ENCODE results near the genes RAB11FIP5 and TPRKB.

DNA sequence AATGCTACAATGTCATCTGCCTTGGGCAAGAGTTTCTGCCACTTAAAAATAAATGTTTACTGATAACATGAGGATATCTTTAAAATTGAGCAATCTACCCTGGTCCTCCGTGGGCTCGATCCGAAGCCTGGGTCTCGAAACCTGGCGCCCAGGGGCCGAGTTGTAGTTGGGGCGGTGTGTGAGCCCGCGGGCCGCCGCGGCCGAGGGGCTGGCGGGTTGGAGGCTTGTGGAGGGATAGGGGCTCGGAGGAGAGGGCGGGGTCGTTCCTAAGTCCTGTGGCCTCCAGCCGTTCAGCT lies 2.4 kb downstream of the EMX1 start:
- RAMPAGE, long total RNA: no peak
- RRBS: no CpG with 5 or more reads among the region's 18 CpGs
PRO-cap:
- standard: no peak
- CoPRO, capped RNA only, 2 experiments: no peak in any of the 2 experiments
- CoPRO, capped and uncapped RNA, 2 experiments: no peak in any of the 2 experiments
- CoPRO, uncapped RNA only, 2 experiments: no peak in any of the 2 experiments
CAGE:
- cytosol, long polyA plus RNA: no peak
- long polyA plus RNA: no peak
- nucleolus, long total RNA: no peak
- nucleus, long polyA plus RNA: no peak

DNA sequence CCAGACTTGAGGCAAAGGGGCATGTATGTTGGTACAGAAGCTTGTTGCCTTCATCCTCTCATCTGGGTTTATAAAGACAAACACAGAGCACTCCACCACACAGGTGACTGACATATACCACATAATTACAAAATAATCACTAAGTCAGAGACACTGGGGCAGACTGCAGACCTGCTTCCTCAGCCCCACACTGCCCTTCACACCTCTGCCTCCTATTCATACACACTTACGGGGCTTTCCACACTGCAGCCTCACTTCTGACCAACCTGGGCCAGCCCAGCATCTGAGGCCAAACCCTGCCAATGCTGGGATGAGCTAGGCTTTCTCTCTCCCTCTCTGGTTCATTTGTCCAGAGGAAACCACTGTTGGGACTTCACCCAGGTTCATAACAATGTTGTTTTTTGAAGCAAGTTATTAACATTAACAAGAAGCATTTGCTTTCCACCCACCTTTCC lies 4.5 kb downstream of the EMX1 start:
- RAMPAGE, long total RNA: no peak
- RRBS: no CpG with 5 or more reads among the region's 1 CpG
PRO-cap:
- standard: no peak
- CoPRO, capped RNA only, 2 experiments: no peak in any of the 2 experiments
- CoPRO, capped and uncapped RNA, 2 experiments: no peak in any of the 2 experiments
- CoPRO, uncapped RNA only, 2 experiments: no peak in any of the 2 experiments
CAGE:
- cytosol, long polyA plus RNA: no peak
- long polyA plus RNA: no peak
- nucleolus, long total RNA: no peak
- nucleus, long polyA plus RNA: no peak

- RAMPAGE, long total RNA: no peak
- RRBS: no CpG with 5 or more reads among the region's 2 CpGs
PRO-cap:
- standard: no peak
- CoPRO, capped RNA only, 2 experiments: no peak in any of the 2 experiments
- CoPRO, capped and uncapped RNA, 2 experiments: no peak in any of the 2 experiments
- CoPRO, uncapped RNA only, 2 experiments: no peak in any of the 2 experiments
CAGE:
- cytosol, long polyA plus RNA: no peak
- long polyA plus RNA: no peak
- nucleolus, long total RNA: no peak
- nucleus, long polyA plus RNA: no peak
These were observed 14.9 kb downstream of the EMX1 start for GRCh38 chr2:72932309-72932621.

DNA sequence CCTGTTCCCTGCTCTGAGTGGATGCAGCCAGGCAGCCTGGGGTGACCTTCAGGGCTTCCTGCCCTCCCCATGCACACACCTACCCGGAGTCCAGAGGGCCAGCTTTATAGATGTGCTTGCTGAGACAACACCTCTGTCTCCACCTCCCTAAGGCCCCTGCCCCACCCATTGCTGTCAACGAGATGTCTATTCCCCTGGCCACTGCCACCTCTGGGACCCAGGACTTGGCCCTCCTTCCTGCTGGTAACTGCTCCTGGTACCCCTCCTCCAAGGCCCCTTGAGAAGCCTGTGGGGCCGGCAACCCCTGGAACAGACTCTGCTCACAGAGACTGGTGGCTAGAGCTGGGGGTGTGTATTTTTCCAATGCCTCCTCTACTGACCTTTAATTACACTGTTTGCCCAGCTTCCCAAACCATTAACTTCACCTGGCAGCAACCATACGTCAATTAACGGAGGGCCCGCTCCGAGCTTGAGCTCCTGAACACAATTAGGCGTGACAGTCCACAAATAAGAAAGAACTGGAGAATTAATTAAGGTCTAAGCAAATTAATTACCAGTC lies 66.3 kb downstream of the EMX1 start:
- RAMPAGE, long total RNA: no peak
- RRBS: no CpG with 5 or more reads among the region's 8 CpGs
PRO-cap:
- standard: no peak
- CoPRO, capped RNA only, 2 experiments: no peak in any of the 2 experiments
- CoPRO, capped and uncapped RNA, 2 experiments: no peak in any of the 2 experiments
- CoPRO, uncapped RNA only, 2 experiments: no peak in any of the 2 experiments
CAGE:
- cytosol, long polyA plus RNA: no peak
- long polyA plus RNA: no peak
- nucleolus, long total RNA: no peak
- nucleus, long polyA plus RNA: no peak

GRCh38 chr2:73034664-73035101 lies 36.8 kb downstream of the SFXN5 start:
- RAMPAGE, long total RNA: no peak
- RRBS: no CpG with 5 or more reads among the region's 3 CpGs
PRO-cap:
- standard: no peak
- CoPRO, capped RNA only, 2 experiments: no peak in any of the 2 experiments
- CoPRO, capped and uncapped RNA, 2 experiments: no peak in any of the 2 experiments
- CoPRO, uncapped RNA only, 2 experiments: no peak in any of the 2 experiments
CAGE:
- cytosol, long polyA plus RNA: no peak
- long polyA plus RNA: no peak
- nucleolus, long total RNA: no peak
- nucleus, long polyA plus RNA: no peak

- RAMPAGE, long total RNA: no peak
- RRBS: 2% methylated on average over 58 of the region's 106 CpGs
PRO-cap:
- standard: bidirectional peak, plus-strand start at chr2:73113012, minus-strand start at chr2:73112948; bidirectional peak, plus-strand start at chr2:73113166, minus-strand start at chr2:73113078; unidirectional peak, minus-strand start at chr2:73113535
- CoPRO, capped RNA only, 2 experiments: peak in 2 of 2 experiments; most common plus-strand start chr2:73113012 (in 1); most common minus-strand start chr2:73112948 (in 2)
- CoPRO, capped and uncapped RNA, 2 experiments: peak in 1 of 2 experiments; most common plus-strand start chr2:73113012 (in 1); most common minus-strand start chr2:73112948 (in 1)
- CoPRO, uncapped RNA only, 2 experiments: no peak in any of the 2 experiments
CAGE:
- cytosol, long polyA plus RNA: no peak
- long polyA plus RNA: no peak
- nucleolus, long total RNA: no peak
- nucleus, long polyA plus RNA: no peak
These were observed at the start of gene RAB11FIP5 for GRCh38 chr2:73112773-73113815. Gene RAB11FIP5, minus strand, starts transcription at chr2:73112948.

GRCh38 chr2:73699979-73700672 lies 37.0 kb downstream of the TPRKB start:
- RAMPAGE, long total RNA: no peak
- RRBS: no CpG with 5 or more reads among the region's 7 CpGs
PRO-cap:
- standard: no peak
- CoPRO, capped RNA only, 2 experiments: no peak in any of the 2 experiments
- CoPRO, capped and uncapped RNA, 2 experiments: no peak in any of the 2 experiments
- CoPRO, uncapped RNA only, 2 experiments: no peak in any of the 2 experiments
CAGE:
- cytosol, long polyA plus RNA: no peak
- long polyA plus RNA: no peak
- nucleolus, long total RNA: no peak
- nucleus, long polyA plus RNA: no peak

- RAMPAGE, long total RNA: no peak
- RRBS: no CpG with 5 or more reads among the region's 19 CpGs
PRO-cap:
- standard: bidirectional peak, plus-strand start at chr2:73701324, minus-strand start at chr2:73701168
- CoPRO, capped RNA only, 2 experiments: no peak in any of the 2 experiments
- CoPRO, capped and uncapped RNA, 2 experiments: no peak in any of the 2 experiments
- CoPRO, uncapped RNA only, 2 experiments: no peak in any of the 2 experiments
CAGE:
- cytosol, long polyA plus RNA: no peak
- long polyA plus RNA: no peak
- nucleolus, long total RNA: no peak
- nucleus, long polyA plus RNA: no peak
These were observed 36.1 kb downstream of the TPRKB start for GRCh38 chr2:73700935-73701634.

- RAMPAGE, long total RNA: no peak
- RRBS: no CpG with 5 or more reads among the region's 12 CpGs
PRO-cap:
- standard: bidirectional peak, plus-strand start at chr2:73717182, minus-strand start at chr2:73716993
- CoPRO, capped RNA only, 2 experiments: peak in 1 of 2 experiments; most common plus-strand start chr2:73717164 (in 1); most common minus-strand start chr2:73717002 (in 1)
- CoPRO, capped and uncapped RNA, 2 experiments: no peak in any of the 2 experiments
- CoPRO, uncapped RNA only, 2 experiments: no peak in any of the 2 experiments
CAGE:
- cytosol, long polyA plus RNA: no peak
- long polyA plus RNA: no peak
- nucleolus, long total RNA: no peak
- nucleus, long polyA plus RNA: no peak
These were observed 20.5 kb downstream of the TPRKB start for GRCh38 chr2:73716341-73717436.

- RAMPAGE, long total RNA: start-site peak on the minus strand at chr2:73737306-73737367, 1,199 and 619 reads in 2 replicates
- RRBS: 10% methylated on average over 15 of the region's 57 CpGs
PRO-cap:
- standard: bidirectional peak, plus-strand start at chr2:73737565, minus-strand start at chr2:73737316
- CoPRO, capped RNA only, 2 experiments: peak in 2 of 2 experiments; most common plus-strand start chr2:73737536 (in 2); most common minus-strand start chr2:73737299 (in 2)
- CoPRO, capped and uncapped RNA, 2 experiments: peak in 2 of 2 experiments; most common plus-strand start chr2:73737536 (in 2); most common minus-strand start chr2:73737299 (in 2)
- CoPRO, uncapped RNA only, 2 experiments: peak in 2 of 2 experiments; most common plus-strand start chr2:73737536 (in 1); most common minus-strand start chr2:73737272 (in 1)
CAGE:
- cytosol, long polyA plus RNA: start-site peak on the minus strand at chr2:73737302-73737364, 340 and 469 reads in 2 replicates
- long polyA plus RNA: start-site peak on the minus strand at chr2:73737301-73737374, 135 and 591 reads in 2 replicates
- nucleolus, long total RNA: no peak
- nucleus, long polyA plus RNA: start-site peak on the minus strand at chr2:73737299-73737362, 364 and 329 reads in 2 replicates
These were observed at the start of gene TPRKB for GRCh38 chr2:73736586-73737798. Gene TPRKB, minus strand, starts transcription at chr2:73737345.

GRCh38 chr2:73896270-73897050 lies 3.7 kb downstream of the ACTG2 start:
- RAMPAGE, long total RNA: no peak
- RRBS: no CpG with 5 or more reads among the region's 12 CpGs
PRO-cap:
- standard: no peak
- CoPRO, capped RNA only, 2 experiments: no peak in any of the 2 experiments
- CoPRO, capped and uncapped RNA, 2 experiments: no peak in any of the 2 experiments
- CoPRO, uncapped RNA only, 2 experiments: no peak in any of the 2 experiments
CAGE:
- cytosol, long polyA plus RNA: no peak
- long polyA plus RNA: no peak
- nucleolus, long total RNA: no peak
- nucleus, long polyA plus RNA: no peak

DNA sequence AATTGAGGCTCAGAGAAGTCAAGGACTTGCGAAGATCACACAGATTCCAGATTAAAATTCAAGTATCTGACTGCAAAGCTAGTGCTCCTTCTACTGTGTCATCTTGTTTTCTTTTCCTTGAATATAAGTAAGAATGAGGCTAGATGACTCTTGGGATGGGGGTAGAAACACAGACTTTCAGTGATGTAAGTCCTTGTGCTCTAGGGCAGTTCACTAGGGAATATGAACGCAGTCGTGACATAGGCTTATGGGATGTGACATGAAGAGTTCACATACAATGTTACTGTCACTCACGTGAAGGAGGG lies 6.9 kb upstream of the DGUOK start:
- RAMPAGE, long total RNA: no peak
- RRBS: no CpG with 5 or more reads among the region's 4 CpGs
PRO-cap:
- standard: no peak
- CoPRO, capped RNA only, 2 experiments: no peak in any of the 2 experiments
- CoPRO, capped and uncapped RNA, 2 experiments: no peak in any of the 2 experiments
- CoPRO, uncapped RNA only, 2 experiments: no peak in any of the 2 experiments
CAGE:
- cytosol, long polyA plus RNA: no peak
- long polyA plus RNA: no peak
- nucleolus, long total RNA: no peak
- nucleus, long polyA plus RNA: no peak

- RAMPAGE, long total RNA: no peak
- RRBS: no CpG with 5 or more reads among the region's 8 CpGs
PRO-cap:
- standard: no peak
- CoPRO, capped RNA only, 2 experiments: no peak in any of the 2 experiments
- CoPRO, capped and uncapped RNA, 2 experiments: no peak in any of the 2 experiments
- CoPRO, uncapped RNA only, 2 experiments: no peak in any of the 2 experiments
CAGE:
- cytosol, long polyA plus RNA: no peak
- long polyA plus RNA: no peak
- nucleolus, long total RNA: no peak
- nucleus, long polyA plus RNA: no peak
These were observed 5.8 kb upstream of the TET3 start for GRCh38 chr2:73978784-73979473.

GRCh38 chr2:73981878-73982520 lies 2.7 kb upstream of the TET3 start:
- RAMPAGE, long total RNA: no peak
- RRBS: no CpG with 5 or more reads among the region's 10 CpGs
PRO-cap:
- standard: no peak
- CoPRO, capped RNA only, 2 experiments: no peak in any of the 2 experiments
- CoPRO, capped and uncapped RNA, 2 experiments: no peak in any of the 2 experiments
- CoPRO, uncapped RNA only, 2 experiments: no peak in any of the 2 experiments
CAGE:
- cytosol, long polyA plus RNA: no peak
- long polyA plus RNA: no peak
- nucleolus, long total RNA: no peak
- nucleus, long polyA plus RNA: no peak

GRCh38 chr2:74002171-74003002 lies 17.7 kb downstream of the TET3 start:
- RAMPAGE, long total RNA: no peak
- RRBS: 4% methylated on average over 34 of the region's 68 CpGs
PRO-cap:
- standard: bidirectional peak, plus-strand start at chr2:74002785, minus-strand start at chr2:74002576
- CoPRO, capped RNA only, 2 experiments: peak in 2 of 2 experiments; most common plus-strand start chr2:74002694 (in 2); most common minus-strand start chr2:74002568 (in 1)
- CoPRO, capped and uncapped RNA, 2 experiments: peak in 1 of 2 experiments; most common plus-strand start chr2:74002694 (in 1); most common minus-strand start chr2:74002539 (in 1)
- CoPRO, uncapped RNA only, 2 experiments: no peak in any of the 2 experiments
CAGE:
- cytosol, long polyA plus RNA: no peak
- long polyA plus RNA: no peak
- nucleolus, long total RNA: no peak
- nucleus, long polyA plus RNA: no peak

- RAMPAGE, long total RNA: no peak
- RRBS: no CpG with 5 or more reads among the region's 8 CpGs
PRO-cap:
- standard: no peak
- CoPRO, capped RNA only, 2 experiments: no peak in any of the 2 experiments
- CoPRO, capped and uncapped RNA, 2 experiments: no peak in any of the 2 experiments
- CoPRO, uncapped RNA only, 2 experiments: no peak in any of the 2 experiments
CAGE:
- cytosol, long polyA plus RNA: no peak
- long polyA plus RNA: no peak
- nucleolus, long total RNA: no peak
- nucleus, long polyA plus RNA: no peak
These were observed 41.3 kb downstream of the TET3 start for GRCh38 chr2:74025818-74026696.

- RAMPAGE, long total RNA: no peak
- RRBS: no CpG with 5 or more reads among the region's 2 CpGs
PRO-cap:
- standard: no peak
- CoPRO, capped RNA only, 2 experiments: no peak in any of the 2 experiments
- CoPRO, capped and uncapped RNA, 2 experiments: no peak in any of the 2 experiments
- CoPRO, uncapped RNA only, 2 experiments: no peak in any of the 2 experiments
CAGE:
- cytosol, long polyA plus RNA: no peak
- long polyA plus RNA: no peak
- nucleolus, long total RNA: no peak
- nucleus, long polyA plus RNA: no peak
These were observed 81.2 kb downstream of the BOLA3 start for GRCh38 chr2:74066494-74066921.

Data from K562 (cell line).